Right ventricle myocardium (tissue), 1 donor: Measurements from ENCODE around the gene KCNT1.

DNA sequence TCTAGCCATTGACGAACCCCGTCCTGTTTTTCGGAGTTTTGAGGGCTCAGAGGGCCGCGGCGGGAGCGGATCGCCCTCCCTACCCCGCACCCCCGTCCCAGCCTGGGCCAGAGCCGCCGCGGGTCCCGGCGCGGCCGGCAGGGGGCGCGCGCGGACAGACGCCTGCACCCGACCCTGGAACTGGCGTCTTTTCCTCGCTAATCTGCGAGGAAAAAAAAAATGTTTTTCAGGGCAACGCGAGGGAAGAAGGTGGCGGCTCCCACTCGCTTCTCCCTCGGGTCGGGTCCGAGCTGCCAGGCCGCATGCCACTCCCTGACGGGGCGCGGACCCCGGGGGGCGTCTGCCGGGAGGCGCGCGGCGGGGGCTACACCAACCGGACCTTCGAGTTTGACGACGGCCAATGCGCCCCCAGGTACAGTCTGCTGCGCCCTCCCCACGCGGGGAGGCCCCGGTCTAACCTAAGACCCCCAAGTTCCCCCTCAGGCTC is at the start of gene KCNT1:
TSS of gene KCNT1 (plus strand) at position 229 of the 487 bp plus-strand sequence.
- PRO-cap, 2 experiments = no peak in any of the 2 experiments

GRCh38 chr9:135906476-135906982 is 817 bp downstream of the CAMSAP1 start:
- PRO-cap, 2 experiments = peak in 1 of 2 experiments; most common plus-strand start chr9:135906608 (in 1)

GRCh38 chr9:135911352-135912471 is 4.4 kb upstream of the CAMSAP1 start:
- PRO-cap, 2 experiments = no peak in any of the 2 experiments

DNA sequence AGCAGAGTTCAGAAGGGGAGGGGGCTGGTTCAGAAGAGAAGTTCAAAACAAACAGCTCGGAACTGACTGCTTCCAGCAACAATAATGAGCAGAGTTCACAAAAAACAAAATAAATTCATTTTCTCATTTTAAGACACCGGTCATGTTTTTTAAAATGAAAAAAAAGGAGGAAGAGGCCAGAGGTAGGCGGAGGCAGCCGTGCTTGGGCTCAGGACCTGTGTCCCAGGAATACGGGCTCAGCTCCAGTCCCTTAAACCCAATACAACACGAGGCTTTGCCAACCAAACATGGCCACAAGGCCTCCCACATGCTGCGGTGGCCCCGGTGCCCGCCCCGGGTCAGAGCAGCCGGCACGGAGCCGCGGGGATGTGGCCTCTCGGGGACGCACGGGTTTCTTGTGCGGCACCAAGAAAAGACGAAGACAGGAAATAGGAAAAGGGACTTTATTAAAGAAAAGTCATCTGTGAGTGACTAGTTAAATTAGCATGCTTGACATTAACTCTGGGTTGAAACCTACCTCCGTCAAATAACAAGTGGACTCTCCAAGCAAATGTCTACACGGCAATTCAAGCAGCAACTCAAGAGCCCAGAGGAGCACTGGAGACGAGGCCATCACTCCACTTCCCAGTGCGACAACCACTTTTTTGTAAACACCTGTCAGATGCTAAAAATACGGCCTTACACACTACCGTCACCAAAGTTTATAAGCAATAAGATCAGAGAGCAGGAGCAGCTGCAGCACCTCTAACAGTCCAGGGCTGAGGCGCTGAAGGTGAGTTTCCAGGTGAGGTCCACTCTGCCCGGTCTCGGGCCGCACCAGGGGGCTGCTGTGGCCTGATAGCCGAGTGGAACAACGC is 25.4 kb upstream of the CAMSAP1 start:
- PRO-cap, 2 experiments = no peak in any of the 2 experiments

- PRO-cap, 2 experiments = no peak in any of the 2 experiments
Observed at GRCh38 chr9:136008414-136009029, 47.3 kb upstream of the UBAC1 start.

- PRO-cap, 2 experiments = peak in 2 of 2 experiments; most common plus-strand start chr9:136051606 (in 2); most common minus-strand start chr9:136051575 (in 2)
Observed at GRCh38 chr9:136051067-136052283, 43.6 kb downstream of the NACC2 start.

GRCh38 chr9:136225767-136226489 is 19.7 kb downstream of the QSOX2 start:
- PRO-cap, 2 experiments = no peak in any of the 2 experiments

DNA sequence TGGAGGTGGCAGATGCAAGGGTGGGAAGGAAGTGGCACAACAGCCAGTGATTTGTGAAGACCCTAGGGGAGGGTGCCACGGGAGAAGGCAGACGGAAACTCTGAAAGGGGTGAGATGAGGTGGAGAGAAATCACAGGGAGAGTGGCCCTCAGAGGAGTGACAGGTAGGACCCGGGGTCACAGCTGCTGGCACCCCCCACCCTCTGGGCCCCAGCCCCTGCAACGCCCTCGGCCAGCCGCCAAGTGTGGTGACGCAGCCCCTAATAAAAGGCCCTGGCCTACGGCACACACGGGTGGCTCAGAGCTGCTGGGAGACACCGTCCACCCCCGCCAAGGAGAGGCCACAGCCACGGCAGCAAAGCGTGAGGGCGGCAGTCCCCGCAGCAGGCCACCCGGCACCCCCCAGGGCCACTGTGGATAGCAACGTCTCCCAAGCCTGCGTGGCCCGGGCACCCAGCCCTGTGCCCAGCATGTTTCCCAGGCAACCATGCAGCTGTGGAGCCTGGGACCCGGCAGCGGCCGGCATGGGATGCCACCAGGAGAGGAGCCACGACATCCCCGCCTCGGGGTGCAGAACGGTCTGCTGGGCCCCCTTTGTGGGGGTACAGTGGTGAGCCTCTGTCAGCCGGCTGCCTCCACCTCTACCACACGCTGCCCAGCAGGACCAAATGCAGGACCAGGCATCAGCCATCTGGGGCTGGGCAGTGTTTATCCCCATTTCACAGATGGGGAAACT is 6.8 kb upstream of the CCDC187 start:
- PRO-cap, 2 experiments = no peak in any of the 2 experiments

GRCh38 chr9:136316983-136317539 is 10.3 kb upstream of the GPSM1 start:
- PRO-cap, 2 experiments = no peak in any of the 2 experiments

DNA sequence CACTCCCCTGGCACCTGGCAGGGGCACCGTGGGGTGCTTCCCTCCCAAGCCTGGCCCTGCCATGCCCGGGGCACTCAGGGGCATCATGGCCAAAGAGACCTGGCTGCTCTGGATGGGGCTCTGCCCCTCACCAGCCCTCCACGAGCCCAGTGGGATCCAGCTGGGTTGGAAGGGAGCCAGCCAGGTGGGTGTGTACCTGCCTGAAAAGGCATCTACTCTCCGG is 597 bp downstream of the GPSM1 start:
- PRO-cap, 2 experiments = no peak in any of the 2 experiments

DNA sequence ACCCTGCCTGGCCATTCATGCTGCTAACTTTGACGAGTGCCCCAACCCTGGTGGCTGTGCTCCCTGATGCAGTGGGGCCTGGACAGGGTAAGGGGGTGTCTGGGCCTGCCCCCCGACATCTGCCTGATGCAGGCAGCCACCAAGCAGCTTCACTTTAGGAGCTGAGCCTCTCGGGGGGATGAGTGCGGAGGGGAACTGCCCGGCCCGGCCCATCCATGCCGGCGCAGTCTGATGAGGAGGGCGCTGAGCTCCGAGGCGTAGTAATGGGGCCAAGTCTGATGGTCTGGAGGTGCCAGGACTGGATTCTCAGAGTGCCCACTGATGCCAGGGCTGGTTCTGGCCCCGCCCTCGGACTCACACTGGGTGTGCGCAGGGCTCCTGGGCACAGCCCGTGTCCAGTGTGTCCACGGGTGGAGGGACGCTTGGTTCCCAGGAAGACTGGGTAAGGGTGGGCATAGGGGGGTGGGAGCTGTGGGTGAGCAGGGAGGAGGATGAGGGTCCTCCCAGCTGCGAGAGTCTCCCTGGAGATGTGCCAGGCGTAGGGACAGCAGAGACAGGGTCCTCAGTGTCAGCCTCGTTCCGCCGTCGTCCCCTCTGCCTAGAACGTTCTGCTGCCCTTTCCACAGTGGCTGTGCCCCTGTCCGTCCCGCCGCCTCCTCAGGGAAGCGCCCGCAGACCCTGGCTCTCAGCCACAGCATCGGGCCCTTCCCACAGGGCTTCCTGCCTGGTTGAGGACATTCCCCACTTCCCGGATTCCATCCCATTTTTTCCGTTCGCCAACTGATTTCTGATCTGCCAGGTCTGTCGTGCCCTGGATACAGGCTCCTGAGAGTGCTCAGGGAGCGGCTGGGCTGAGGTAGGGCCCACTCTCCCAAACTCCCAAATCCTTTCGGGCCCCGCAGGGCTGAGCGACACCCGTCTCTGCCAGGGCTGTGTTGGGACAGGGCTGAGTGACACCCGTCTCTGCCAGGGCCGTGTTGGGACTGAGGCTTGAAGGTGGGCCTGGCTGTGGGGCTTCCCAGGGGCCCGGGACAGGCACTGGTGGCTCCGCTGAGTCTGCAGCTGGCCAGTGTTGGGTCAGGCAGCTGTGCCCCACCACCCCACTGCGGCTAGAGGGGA is 16.2 kb downstream of the DNLZ start:
- PRO-cap, 2 experiments = no peak in any of the 2 experiments

- PRO-cap, 2 experiments = peak in 2 of 2 experiments; most common plus-strand start chr9:136361990 (in 2)
Observed at GRCh38 chr9:136361639-136362174, 1.8 kb downstream of the DNLZ start.

GRCh38 chr9:136403346-136403970 is 3.5 kb upstream of the SNAPC4 start:
- PRO-cap, 2 experiments = no peak in any of the 2 experiments

DNA sequence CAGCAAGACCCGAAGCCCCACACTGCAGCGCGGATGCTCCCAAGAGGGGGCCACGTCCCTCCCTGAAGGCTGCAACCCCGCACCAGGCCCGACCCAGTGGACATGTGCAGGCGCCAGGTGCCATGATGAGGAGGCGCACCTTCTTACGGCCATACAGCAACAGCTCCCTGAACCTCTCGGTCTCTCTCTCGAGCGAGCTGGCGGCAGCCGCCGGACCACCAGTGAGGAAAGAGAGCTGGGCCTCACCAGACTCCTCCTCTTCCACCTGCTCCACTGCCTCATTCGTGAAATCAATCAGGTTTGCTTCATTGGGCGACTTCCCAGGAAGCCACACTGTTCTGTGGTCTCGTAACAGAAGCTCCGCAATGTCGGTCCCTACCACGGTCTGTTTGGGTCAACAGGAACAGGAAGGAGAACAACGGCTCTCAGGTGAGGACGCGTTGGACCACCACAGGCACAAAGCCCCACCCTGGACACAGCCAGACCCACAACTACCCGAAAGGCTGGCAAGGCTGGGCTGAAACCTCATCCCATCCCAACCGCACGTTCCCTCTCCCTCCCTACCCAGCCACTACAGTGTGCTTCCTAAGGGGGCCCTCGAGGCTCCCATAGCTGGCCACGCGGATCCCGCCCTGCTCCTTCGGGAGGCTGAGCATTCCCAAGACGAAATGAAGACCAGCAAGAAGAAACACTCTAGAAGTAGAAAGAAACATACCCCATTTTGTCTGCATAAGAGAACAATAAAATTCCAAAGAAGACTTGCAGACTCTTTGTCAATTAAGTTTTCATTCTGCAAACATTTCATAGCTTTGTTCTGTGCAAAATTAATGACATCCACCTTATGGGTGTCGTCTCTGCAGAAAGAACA is 19.9 kb downstream of the SEC16A start:
- PRO-cap, 2 experiments = no peak in any of the 2 experiments

GRCh38 chr9:136494162-136494779 is 11.4 kb upstream of the SEC16A start:
- PRO-cap, 2 experiments = no peak in any of the 2 experiments

GRCh38 chr9:136508996-136509760 is 26.3 kb upstream of the SEC16A start:
- PRO-cap, 2 experiments = no peak in any of the 2 experiments

- PRO-cap, 2 experiments = no peak in any of the 2 experiments
Observed at GRCh38 chr9:136510935-136511494, 28.2 kb upstream of the SEC16A start.

GRCh38 chr9:136523586-136524198 is 22.2 kb downstream of the NOTCH1 start:
- PRO-cap, 2 experiments = no peak in any of the 2 experiments

- PRO-cap, 2 experiments = no peak in any of the 2 experiments
Observed at GRCh38 chr9:136534185-136534769, 11.6 kb downstream of the NOTCH1 start.

DNA sequence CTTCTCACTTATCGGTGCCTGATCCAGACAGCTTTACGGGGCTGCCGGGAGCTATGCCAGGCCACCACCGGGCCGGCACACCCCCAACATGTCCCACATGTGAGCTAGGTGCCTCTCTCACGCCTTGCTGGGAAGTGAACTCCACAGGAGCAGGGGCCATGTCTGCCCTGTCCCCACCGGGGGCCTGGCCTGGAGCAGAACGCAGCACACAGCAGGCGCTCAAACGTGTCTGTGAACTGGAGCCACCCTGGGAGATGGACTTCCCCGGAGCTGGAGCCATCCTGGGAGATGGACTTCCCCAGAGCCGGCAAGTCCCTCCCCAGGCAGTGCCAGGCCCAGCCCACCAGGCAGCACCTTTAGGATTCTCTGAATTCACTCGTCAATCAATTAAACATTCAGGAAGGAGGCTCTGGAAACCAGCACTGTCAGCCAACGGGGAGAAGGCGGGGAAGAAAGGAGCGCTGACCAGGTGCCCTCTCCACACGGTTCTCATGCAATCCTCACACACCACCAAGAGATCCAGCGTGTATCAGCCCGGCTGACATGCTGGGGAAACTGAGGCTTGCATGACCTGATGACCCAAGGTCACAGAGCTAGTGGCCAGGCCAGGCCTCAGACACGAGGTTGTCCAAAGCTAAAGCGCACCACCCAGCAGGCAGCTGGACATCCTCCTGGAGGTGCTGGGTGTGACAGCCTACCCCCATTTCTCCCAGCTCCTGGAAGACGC is 5.6 kb downstream of the NOTCH1 start:
- PRO-cap, 2 experiments = no peak in any of the 2 experiments